Metastatic Liver Carcinoma in the Lung (tissue), 2 donors: ENCODE measurements around a stretch of chr1.

DNA sequence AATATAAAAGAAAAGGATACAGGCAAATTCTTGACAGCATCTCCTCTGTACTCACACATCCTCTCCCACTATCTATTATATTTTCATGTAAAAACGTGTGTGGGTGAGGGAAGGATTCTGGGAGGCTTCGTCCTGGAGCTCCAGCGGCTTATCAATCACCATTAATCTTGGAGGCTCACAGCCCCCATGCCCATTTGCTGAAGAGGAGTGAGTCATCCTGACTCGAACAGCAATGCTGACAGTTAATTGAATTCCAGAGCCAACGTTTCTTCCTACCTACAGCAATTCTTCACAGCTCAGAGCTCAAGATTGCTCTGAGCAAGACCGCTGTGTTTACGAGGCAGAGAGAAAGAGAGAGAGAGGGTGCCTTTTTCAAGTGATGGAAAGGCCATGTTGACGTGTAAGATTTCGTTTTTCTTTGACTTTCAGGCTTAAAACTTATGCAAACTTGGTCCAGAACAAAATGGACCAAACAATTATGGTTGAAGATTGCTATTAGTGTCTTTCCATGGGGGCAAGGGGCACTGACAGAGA lies 135.8 kb upstream of the IRF2BP2 start:
- PRO-cap, 2 experiments, result no peak in any of the 2 experiments

- PRO-cap, 2 experiments, result peak in 1 of 2 experiments; most common minus-strand start chr1:234760456 (in 1)
Observed at GRCh38 chr1:234760351-234760730, 150.4 kb upstream of the IRF2BP2 start.

GRCh38 chr1:234836095-234836855 lies 226.3 kb upstream of the IRF2BP2 start:
- PRO-cap, 2 experiments, result peak in 1 of 2 experiments; most common plus-strand start chr1:234836332 (in 1); most common minus-strand start chr1:234836244 (in 1)

- PRO-cap, 2 experiments, result no peak in any of the 2 experiments
Observed at GRCh38 chr1:234856576-234857304, 246.8 kb upstream of the IRF2BP2 start.

DNA sequence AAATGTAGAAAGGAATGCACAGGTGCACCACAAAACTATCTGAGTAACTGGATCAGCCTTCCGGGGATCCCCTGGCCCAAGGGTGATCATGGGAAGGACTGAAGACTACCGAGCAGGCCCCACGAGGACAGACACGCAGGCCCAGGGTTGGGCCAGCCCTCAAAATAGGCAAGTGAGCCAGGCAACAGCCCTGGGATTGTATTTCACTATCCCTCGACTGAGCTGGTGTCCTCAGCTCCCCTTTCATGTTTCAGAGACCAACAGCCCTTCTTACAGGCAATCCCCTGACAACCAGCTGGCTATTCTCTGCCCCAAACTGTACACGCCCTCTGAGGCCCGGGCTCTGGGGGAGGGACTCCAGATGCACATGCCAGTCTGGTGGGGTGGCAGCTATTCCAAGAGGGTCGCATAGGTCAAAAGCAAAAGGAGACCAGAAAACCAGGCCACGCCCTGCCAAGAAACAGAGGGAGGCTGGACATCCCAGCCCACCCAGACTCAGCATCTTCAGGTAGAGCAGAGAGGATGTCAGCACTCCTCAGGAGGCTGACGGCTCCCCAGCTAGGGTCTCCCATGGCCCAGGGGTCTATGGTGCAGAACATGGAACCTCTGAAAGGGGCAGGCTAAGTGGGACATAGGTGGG lies 243.0 kb downstream of the TOMM20 start:
- PRO-cap, 2 experiments, result no peak in any of the 2 experiments

DNA sequence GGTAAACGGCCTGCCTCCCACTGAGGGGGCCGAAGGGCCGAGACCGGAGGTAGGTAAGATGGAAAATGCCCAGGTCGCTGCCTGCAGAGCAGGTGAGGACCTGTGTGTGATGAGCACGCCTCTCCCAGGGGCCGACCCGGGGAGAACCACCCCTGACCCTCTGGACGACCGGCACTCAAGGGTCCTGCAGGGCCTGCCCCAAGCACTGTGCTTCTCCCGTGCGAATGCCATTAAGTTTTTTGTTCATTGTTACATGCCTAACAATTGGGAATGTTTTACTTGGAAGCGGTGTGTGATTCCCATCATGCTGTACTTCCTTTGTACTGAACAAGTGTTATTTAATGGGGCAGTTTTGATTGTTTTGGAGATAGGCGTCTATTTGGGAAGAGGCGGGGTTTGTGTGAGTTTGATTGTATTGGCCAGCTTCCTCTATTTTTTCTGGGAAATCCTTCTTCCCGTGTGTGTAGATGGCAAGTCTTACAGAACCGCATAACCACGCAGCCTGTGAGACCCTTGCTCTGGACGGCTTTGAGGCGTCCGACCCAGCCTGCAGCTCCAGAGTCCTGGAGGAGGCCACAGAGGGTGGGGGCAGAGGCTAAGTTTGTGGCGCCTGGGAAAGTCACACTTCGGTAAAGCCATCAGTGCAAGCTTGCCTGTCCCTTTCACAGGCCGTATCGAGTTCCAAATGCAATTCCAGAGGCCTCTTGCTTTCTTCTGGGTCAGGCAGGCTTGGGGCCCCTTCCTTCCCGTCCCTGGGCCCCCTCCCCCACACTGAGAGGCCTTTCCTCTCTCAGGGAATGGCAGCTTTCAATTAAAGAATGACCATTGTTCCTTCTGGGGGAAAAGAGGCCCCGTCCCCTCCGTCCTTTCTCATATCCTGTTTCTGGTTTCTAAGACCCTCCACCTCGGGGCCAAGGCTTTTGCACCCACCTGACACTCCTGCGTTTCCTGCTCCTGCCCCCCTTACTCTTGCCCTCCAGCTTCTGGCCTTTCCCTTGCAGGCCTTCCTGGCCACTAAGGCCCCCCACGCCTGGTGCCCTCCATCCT lies 210.3 kb downstream of the TOMM20 start:
- PRO-cap, 2 experiments, result peak in 2 of 2 experiments; most common plus-strand start position 473 of the sequence (in 1); most common minus-strand start position 226 of the sequence (in 1)

DNA sequence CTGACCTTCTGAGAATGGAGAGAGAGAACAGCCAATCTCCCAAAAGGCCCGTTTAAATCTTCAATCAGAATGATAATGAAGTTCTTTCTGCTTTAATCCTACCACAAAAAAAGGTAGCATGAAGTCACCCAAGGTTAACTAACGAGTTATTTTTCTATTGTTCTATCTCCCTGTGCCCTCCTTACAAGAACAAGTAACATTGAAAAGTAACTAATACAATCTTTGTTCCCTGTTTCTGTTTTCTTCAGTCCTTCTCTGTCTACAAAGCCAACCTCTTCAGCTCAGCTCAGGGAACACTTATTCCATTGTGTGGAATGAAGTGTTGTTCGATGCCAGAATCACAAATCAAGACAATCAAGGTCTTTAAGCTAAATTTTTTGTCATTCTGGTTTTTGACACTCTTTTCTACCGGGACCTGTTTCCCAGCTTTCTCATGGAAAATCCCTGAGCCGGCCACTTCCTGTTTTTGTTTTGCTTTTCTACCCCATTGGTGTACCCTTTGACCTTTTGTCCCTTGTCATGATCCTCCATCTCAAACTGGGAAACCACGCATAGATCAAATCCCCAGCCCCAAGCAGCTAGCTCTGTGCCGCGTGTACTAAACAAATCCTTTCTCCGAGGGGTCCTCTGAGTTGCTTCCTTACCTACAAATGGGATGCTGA lies 141.9 kb downstream of the TOMM20 start:
- PRO-cap, 2 experiments, result peak in 1 of 2 experiments; most common plus-strand start position 552 of the sequence (in 1); most common minus-strand start position 451 of the sequence (in 1)

DNA sequence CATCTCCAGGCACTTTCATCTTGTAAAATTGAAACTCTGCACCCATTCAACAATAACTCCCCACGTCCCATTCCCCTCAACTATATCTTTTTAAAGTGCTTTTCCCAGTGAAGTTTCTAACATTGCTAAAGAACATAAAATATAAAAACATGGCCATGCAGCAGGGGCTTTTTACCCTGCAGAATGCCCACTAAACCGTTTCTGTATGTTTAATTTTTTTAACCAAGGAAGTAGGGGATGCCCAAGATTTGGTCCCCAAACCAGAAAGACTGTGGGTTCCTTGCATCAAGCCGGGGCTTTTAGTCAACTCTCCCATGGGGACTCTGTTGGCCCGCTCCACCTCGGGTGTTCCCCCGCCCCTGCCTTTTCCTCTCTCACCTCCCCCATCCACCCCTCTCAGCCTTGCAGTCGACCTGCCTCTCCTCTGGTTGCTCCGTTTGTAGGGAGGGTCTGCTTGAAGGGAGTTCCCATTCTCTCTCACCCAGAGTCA lies 117.6 kb downstream of the TOMM20 start:
- PRO-cap, 2 experiments, result no peak in any of the 2 experiments

- PRO-cap, 2 experiments, result no peak in any of the 2 experiments
Observed at GRCh38 chr1:235022105-235023025, 106.3 kb downstream of the TOMM20 start.

GRCh38 chr1:235076084-235076363 lies 52.6 kb downstream of the TOMM20 start:
- PRO-cap, 2 experiments, result no peak in any of the 2 experiments

GRCh38 chr1:235108912-235109878 lies 19.4 kb downstream of the TOMM20 start:
- PRO-cap, 2 experiments, result no peak in any of the 2 experiments

DNA sequence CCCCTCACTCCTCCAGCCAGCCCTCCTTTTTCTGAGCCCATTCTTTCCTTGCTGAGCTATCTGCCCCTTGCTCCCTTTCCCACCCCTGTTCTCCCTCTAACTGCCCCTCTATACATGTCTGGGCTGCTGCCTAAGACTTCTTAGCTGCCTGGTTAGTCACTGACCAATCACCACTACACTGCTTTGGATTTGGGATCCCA lies 18.5 kb downstream of the TOMM20 start:
- PRO-cap, 2 experiments, result no peak in any of the 2 experiments

GRCh38 chr1:235161686-235162116 lies 651 bp upstream of the RBM34 start:
- PRO-cap, 2 experiments, result no peak in any of the 2 experiments

DNA sequence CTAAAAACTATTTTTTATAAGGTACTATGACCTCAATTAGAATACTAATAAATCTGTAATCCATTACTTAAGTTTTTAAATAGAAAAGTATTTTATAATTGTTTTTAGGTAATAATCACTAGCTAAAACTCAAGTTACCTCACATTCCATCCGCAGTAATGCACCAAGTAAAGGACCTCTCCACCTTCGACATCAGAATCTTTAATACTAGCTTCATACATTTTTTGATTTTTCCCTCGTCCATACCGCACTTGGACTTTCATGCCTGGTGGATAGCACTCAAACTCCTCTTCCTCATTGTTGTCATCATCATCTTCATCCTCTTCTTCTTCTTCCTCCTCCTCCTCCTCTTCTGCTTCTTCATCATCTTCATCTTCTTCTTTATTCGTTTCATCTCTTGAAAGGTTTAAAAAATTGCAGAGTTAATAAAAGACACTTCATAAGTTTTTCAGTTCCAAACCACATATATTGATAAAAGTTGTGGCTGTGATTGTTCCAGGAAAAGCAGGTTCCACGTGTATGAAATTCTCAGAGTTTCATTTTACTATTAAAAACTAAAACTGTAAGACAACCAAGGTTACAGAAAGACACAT lies 52.7 kb upstream of the RBM34 start:
- PRO-cap, 2 experiments, result no peak in any of the 2 experiments

DNA sequence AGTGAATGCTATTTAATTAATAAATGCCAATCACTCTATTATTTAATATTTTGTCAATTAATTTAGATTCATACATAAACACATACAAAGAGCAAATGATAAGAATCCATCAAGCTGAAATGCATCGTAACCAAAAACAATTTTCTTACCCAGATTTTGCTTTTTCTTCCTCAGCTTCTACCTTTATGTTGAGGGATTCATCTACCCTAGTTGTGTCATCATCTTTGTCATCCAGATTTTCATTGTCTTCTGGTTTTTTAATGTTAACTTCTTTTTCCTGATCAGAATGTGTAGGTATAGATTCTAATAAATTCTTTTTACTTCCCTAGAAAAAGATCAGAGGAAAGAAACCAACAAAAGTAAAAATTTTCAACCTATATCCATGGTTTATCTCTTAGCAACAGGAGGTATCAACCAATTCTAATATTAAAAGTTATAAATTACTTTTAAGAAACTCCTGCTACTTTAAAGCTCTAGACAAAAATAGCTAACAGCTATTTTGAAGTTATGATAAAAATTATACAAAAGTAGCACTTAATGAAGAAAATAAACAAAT lies 58.7 kb upstream of the RBM34 start:
- PRO-cap, 2 experiments, result no peak in any of the 2 experiments

DNA sequence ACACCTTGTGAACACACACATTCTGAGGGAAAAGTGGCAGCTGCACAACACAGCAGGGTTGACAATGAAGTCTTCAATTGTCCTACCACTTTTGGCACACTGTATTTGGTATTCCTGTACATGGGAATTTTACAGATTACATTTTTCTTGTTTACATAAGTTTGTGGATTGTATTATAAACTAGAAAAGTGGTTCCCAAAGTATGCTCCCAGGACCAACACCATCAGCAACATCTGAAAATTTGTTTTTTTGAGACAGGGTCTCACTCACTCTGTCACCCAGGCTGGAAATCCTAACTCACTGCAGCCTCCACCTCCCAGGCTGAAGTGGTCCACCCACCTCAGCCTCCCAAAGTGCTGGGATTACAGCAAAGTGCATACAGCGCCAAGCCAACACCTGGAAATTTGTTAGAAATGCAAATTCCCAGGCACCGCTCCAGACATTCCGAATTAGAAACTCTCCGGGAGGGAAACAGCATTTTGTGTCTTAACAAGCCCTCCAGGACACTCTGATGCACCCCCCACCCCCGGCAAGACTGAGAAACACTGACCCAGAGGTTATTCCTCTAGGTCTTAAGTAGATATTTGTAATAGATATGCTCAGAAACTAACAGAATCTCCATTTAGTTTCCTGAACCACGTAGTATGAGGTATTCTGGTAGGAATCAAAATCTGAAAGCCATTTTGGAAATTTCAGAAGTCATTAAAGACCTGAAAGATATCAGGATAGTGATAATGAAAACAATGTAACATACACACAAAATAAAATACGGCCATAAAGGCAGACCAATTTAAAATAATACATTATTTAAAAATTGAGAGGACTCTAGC lies 49.1 kb downstream of the ARID4B start:
- PRO-cap, 2 experiments, result no peak in any of the 2 experiments

GRCh38 chr1:235297765-235297989 lies 30.3 kb downstream of the ARID4B start:
- PRO-cap, 2 experiments, result no peak in any of the 2 experiments

GRCh38 chr1:235504522-235505543 lies 581 bp upstream of the B3GALNT2 start:
- PRO-cap, 2 experiments, result peak in 2 of 2 experiments; most common plus-strand start chr1:235504744 (in 2); most common minus-strand start chr1:235504887 (in 1)

DNA sequence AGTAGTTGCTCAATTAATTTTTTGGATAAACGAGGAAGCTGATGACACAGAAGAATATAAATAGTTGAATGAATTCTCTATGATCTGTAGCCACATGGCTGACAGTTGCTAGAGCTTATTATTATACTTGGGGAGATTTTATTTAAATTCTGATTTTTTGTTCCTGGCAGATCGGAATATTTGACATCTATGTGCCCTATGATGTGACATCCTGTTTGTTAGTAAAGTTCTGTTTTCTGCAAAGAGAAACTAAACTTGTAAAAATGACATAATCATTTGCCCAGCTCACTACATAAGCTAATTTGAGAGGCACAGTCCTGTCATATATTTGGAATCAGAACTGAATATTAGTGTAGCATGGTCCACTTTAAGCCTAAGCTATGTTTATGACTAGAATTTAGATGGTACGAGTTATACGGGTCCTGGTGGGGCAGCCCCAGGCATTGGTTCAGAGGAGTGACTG lies 9.8 kb upstream of the LYST start:
- PRO-cap, 2 experiments, result no peak in any of the 2 experiments

- PRO-cap, 2 experiments, result peak in 1 of 2 experiments; most common plus-strand start chr1:235917734 (in 1); most common minus-strand start chr1:235917465 (in 1)
Observed at GRCh38 chr1:235917211-235917840, 50.6 kb upstream of the LYST start.